ENCODE measurements around a stretch of chr2.

DNA sequence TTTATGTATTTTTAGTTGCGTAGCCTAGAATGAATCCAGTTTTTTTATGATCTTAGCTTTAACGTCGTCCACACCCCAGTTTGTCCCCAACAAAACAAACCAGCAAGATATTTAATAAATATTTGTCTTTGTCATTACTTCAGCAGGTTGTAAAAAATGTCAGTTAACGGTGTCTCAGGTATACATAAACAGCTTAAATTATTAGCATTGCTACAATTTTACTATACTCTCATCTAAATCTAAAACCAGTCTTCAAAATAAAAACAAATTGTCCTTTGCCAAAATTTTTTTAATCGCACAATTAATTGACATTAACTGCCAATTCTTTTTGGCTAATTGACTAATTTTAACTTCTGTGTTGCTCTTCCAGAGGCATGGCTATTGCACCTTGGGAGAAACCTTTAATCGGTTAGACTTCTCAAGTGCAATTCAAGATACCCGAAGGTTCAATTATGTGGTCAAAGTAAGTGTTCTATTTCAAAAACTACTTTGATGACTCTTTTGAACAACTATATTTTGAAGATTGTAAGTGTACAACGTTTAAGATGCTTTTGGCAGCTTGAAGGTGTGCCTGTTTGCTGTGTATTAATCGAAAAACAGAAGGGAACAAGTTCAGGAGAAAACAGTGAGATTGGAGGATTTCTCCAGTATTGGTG, 218.5 kb upstream of the FAM240C start:
- PRO-cap = no peak